ENCODE measurements around the gene SLX4.

GRCh38 chr16:2981284-2981911 is 1.2 kb upstream of the PKMYT1 start:
- PRO-cap = no peak
- RAMPAGE, long total RNA, 3 experiments = no peak in any of the 3 experiments

DNA sequence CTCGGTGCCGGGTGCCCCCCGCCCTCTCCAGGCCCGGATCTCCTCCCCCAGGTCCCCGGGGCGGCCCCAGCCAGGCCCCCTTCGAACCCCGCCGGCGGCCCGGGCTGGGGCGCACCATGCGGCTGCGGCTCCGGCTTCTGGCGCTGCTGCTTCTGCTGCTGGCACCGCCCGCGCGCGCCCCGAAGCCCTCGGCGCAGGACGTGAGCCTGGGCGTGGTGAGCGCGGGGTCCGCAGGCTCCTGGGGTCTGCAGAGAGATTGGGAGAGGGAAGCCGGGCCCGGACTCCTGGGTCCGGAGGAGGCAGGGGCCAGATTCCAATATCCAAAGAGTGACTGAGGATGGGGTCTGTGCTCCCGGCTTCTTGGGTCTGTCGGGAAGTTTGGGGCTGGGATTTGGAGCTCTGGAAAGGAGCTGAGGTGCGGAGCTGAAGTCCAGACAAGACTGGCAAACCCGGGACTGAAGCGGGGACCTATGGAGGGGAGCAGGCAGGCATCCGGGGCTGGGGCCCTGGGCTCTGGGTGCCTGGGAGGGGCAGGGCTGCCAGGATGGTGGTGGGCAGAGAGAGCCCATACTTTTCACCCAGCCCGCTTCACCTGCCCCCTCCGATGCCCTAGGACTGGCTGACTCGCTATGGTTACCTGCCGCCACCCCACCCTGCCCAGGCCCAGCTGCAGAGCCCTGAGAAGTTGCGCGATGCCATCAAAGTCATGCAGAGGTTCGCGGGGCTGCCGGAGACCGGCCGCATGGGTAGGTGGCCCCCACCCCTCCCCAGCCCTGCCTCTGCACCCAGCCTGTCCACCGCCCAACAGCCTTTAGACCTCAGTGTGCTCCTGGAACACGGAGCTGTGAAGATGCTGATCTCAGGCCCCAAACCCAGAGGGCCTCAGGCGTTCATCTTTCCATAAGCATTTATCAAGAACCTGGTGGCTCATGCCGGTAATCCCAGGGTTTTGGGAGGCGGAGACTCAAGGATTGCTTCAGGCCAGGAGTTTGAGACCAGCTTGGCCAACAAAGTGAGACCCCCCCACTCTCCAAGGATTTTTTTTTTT is 765 bp downstream of the MMP25 start:
- PRO-cap = no peak
- RAMPAGE, long total RNA, 3 experiments = no peak in any of the 3 experiments

DNA sequence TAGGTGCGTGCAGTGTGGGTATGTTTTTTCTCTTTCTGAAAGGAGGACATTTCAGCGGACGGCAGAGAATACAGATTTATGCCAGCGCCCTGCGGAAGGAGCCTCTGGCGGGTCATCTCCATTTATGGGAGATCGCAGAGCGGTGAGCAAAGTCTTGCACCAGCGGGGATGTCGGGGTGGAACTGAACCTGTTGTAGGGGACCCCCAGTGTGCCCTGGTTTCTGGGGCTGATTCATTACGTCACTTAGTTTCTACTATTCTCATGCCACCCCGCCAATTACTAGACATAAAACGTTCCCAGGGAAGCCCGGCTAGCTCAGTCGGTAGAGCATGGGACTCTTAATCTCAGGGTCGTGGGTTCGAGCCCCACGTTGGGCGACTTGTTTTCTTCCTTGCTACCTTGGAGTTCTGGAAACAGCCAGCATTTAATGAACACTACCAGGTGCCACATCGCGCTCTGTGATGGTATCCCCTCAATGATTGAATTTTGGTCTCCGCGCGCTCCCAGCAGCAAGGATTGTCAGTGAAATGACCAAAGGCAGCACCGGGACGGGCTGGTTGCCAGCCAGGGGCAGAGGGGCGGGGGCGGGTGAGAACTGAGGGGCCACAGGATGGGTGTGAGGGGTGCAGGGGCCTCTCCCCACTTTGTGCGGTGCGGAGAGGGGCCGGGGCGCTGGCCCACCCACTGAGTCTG is 43.6 kb downstream of the ZNF200 start:
- PRO-cap = no peak
- RAMPAGE, long total RNA, 3 experiments = no peak in any of the 3 experiments

DNA sequence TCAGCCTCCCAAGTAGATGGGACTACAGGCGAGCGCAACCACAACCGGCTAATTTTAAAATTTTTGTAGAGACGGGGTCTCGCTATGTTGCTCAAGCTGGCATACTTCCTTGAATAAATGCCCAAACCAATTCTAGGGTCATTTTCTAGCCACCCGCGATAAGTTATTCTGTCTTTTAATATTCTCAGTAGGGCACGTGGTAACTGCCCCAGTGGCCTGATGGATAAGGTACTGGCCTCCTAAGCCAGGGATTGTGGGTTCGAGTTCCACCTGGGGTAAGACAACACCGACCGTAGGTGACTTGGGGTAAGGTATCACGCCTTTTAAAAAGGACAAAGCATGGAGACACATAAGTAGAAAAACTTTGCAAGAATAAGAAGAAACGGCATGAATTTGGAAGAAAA is 41.2 kb downstream of the ZNF200 start:
- PRO-cap = no peak
- RAMPAGE, long total RNA, 3 experiments = no peak in any of the 3 experiments

- PRO-cap = no peak
- RAMPAGE, long total RNA, 3 experiments = no peak in any of the 3 experiments
These were observed 406 bp downstream of the ZNF200 start for GRCh38 chr16:3234585-3234919.

- PRO-cap = bidirectional peak, plus-strand start at chr16:3264562, minus-strand start at chr16:3264488
- RAMPAGE, long total RNA, 3 experiments = no peak in any of the 3 experiments
These were observed 8.0 kb upstream of the MEFV start for GRCh38 chr16:3264376-3264827.

- PRO-cap = no peak
- RAMPAGE, long total RNA, 3 experiments = no peak in any of the 3 experiments
These were observed 9.7 kb downstream of the OR2C1 start for GRCh38 chr16:3365390-3365846.

DNA sequence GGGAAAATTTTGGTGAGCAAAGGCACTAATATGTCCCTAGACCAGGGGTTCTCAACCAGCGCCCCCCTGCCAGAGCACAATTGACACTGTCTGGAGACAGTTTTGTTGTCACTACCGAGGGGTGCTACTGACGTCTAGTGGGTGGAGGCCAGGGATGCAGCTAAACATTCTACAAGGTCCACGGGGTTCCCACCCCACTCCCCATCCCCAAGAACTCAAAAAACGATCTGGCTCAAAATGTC is 10.1 kb downstream of the OR2C1 start:
- PRO-cap = no peak
- RAMPAGE, long total RNA, 3 experiments = no peak in any of the 3 experiments

DNA sequence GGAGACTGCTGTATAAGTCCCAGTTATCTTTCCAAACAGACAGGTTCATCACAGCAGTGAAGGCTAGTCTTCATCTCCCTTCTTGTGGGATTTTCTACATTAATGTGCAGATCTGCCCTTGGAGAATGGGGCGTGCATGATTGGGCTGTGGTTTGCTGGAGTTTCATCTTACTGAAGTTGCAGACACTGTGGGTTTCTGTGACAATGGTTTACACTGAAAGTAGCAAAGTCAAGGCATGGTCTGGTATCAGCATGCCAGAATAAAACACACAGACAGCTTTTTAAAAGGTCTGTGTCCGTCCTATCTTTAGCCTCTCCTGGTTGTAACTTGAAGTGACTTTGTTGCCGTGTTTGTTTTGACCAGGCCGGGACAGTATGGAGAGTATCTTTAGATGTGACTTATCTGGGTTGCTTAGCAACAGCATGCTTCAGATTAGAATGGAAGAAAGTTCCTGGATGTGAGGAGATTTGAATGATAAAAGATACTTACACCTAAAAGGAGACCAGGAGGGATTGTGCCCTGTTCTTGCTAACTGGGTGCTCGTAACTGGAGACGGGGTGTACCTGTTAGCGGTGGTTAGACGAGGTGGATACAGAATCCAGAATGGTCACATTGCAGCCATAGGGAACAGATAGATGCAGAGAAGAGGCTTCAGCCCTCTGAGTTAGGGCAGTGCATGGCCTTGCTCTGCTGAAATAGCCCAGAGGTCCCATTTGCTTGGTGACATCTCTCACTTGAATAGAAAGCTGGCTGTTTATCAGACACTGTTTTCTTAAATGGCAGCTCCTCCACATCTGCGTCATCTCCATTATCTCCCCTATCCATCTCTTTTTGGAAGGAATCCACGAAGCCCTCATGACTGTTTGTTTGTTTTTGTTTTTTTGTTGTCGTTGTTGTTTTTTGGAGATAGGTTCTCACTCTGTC is 16.3 kb downstream of the NAA60 start:
- PRO-cap = no peak
- RAMPAGE, long total RNA, 3 experiments = no peak in any of the 3 experiments

DNA sequence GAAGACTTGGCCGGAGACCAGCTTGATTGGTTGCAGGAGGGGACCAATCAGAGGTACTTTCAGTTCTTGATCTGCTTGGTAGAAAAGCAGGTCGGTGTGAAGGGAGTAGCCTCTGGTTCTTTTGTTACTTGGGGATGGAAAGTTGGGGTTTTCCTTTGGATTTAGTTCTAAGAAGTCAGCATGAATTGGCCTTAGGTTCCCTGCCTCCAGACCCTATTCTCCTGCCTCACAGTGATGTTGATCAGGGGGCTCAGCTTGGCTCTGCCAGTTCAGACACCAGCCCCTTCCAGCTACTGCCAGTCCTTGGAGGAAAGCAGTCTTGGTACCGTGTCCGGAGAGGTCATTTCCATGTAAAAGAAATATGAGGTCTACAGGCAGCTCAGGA is 24.7 kb downstream of the NAA60 start:
- PRO-cap = no peak
- RAMPAGE, long total RNA, 3 experiments = no peak in any of the 3 experiments

DNA sequence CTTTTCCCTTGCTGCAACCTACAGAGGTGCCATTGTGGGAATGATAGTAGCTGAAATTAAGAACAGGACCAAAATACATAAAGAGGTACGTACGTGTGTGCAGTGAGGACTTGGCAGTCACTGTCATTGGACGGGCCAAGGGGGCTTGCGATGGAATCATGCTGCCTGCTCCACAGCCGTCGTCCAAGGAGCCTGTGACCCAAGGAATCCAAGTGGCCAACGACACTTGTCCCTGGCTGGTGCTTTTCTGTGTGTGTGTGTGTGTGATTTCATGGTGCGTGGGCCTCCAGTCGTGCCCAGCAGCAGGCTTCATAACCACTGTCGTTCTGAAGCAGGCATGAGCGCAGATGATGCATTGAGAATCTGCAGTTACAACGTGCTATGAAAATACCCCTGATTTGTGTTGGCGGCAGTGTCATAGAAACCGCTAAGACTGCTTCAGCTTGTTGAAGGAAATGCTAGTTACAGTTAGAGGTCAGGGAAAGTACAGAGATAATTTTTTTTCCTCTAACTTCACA is 15.7 kb downstream of the C16orf90 start:
- PRO-cap = no peak
- RAMPAGE, long total RNA, 3 experiments = no peak in any of the 3 experiments

- PRO-cap = no peak
- RAMPAGE, long total RNA, 3 experiments = no peak in any of the 3 experiments
These were observed 9.0 kb downstream of the C16orf90 start for GRCh38 chr16:3486191-3486700.

DNA sequence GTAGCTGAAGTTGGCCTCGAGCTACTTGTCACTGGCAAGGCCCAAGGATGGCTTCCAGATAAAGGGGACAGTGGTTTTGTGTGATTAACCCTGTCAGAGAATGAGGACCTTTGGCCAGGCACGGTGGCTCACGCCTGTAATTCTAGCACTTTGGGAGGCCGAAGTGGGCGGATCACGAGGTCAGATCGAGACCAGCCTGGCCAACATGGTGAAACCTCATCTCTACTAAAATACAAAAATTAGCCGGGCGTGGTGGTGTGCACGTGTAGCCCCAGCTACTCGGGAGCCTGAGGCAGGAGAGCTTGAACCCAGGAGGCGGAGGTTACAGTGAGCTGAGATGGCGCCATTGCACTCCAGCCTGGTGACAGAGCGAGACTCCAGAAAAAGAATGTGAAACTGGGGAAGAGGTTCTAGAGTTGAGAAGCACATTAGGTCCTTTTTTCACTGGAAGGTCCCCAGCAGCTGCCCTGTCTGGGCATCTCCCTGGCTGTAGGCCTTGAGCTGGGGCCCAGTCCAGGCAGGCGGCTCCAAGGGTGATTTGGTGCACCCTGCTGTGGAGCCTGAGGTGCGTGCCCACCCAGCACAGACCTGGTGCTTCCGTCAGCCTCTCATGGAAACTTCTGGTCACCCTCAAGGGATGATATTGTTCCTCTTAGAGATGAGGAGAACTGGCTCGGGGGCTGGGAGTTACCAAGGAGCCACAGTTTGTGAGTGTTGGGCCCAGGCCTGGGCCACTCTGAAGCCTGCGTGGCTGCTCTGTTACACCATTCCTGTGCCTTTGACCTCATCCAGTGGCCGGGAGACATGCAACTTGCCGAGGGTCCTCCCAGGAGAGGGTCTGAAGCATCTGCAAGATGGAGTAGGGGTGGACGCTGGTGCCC is 8.0 kb downstream of the C16orf90 start:
- PRO-cap = no peak
- RAMPAGE, long total RNA, 3 experiments = no peak in any of the 3 experiments

DNA sequence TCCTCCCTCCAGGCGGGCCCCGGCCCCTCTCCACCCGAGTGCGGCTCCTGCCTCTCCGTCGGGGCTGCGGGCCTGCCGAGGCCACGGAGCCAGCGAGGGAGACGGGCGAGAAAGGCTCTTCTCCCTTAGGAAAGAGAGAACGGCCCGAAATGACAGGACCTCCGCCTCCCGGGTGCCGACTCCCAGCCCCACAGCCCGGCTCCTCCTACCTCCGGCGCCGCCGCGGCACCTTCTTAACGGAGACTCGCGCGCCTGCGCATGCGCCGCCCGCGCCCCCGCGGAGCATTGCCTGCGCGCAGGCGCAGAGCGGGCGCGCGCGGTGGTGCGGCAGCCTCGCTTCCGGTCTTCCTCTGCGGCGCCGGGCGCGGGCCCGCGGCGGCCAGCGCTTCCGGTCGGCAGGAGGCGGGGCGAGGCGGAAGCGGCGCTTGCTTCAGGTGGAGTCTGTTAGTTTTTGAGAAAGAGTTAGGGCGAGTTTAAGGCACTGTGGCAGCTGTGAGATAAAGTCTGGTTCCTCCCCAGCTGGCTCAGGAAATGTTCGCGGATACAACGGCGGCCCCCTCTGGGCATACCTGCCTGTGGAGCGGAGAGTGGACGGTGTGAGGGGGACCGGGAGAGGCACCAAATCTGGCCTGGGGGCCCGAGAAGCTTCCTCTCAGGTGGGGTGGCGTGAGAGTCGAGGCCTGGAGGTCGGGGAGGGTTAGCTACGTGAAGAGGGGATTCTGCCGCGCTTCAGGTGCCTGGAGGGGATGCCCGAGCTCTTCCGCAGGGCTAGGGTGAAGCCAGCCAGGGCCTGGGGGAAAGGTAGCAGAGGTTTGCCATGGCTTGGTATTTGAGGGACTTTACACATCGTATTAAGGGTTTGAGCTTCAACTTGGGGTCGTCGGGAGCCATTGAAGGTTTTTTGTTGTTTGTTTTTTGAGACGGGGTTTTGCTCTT is at the start of gene SLX4:
SLX4 (minus strand) TSS at position 256 of the 936 bp plus-strand sequence.
- PRO-cap = bidirectional peak, plus-strand start at position 398 of the sequence, minus-strand start at position 235 of the sequence
- RAMPAGE, long total RNA, 3 experiments = start-site peak on the plus strand in 2 of 3 experiments, centred at positions 415 to 422 of the sequence, 28 to 35 reads per replicate; start-site peak on the minus strand in 2 of 3 experiments, centred at positions 236 to 240 of the sequence, 7 to 10 reads per replicate

DNA sequence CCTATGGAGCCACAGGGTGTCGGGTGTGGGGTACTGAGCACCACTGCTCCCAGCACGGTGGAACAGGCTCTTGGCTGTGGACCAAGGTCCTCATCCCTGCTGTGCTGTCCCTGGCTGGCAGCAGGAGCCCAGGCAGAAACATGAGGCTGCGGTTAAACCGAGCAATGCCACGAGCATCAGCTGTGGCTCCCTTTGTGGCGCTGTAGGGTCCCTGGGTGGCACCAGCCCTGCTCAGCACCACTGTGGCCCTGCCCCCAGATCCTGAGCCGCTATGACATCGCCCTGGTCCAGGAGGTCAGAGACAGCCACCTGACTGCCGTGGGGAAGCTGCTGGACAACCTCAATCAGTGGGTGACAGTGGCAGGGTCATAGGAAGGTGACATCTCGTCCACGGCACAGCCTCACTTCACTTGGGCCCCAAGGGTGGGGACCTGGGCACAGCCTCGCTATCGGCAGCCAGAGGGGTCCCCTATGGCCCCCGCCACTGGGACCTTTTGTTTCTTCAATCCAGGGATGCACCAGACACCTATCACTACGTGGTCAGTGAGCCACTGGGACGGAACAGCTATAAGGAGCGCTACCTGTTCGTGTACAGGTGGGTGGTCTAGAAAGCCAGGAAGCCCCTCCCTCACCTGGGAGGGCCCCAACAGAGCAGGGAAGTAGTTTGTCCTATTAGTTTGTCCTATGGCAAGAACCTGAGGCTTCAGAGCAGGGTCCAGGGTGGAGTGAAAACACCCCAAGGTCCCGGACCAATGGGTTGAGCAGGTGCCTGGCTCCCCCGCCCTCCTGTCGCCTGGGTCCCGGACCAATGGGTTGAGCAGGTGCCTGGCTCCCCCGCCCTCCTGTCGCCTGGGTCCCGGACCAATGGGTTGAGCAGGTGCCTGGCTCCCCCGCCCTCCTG is 1.4 kb downstream of the DNASE1 start:
- PRO-cap = no peak
- RAMPAGE, long total RNA, 3 experiments = no peak in any of the 3 experiments

- PRO-cap = no peak
- RAMPAGE, long total RNA, 3 experiments = start-site peak on the plus strand in 1 of 3 experiments, at chr16:3659693-3659992 at its widest, 7 reads per replicate
These were observed 5.1 kb downstream of the DNASE1 start for GRCh38 chr16:3659489-3660168.

- PRO-cap = no peak
- RAMPAGE, long total RNA, 3 experiments = no peak in any of the 3 experiments
These were observed 21.1 kb downstream of the DNASE1 start for GRCh38 chr16:3675539-3676038.

GRCh38 chr16:3891347-3891600 is 10.8 kb upstream of the CREBBP start:
- PRO-cap = no peak
- RAMPAGE, long total RNA, 3 experiments = no peak in any of the 3 experiments

DNA sequence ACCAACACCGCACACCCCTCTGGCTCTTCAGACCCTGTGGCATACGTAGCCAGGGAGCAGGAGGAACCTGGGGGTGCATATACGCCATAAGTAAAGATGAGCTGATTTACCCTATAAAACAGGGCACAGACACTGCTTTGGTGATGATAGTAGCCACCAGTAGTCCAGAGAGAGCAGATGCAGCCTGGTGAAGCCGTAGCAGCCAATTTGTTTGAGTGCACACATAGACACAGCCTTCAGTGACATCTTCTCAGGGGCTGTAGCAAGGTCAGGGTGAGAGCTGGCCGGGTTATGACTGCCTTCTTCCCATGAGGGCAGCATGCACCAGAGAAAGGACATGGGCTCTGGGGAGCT is 35.6 kb upstream of the CREBBP start:
- PRO-cap = no peak
- RAMPAGE, long total RNA, 3 experiments = no peak in any of the 3 experiments

DNA sequence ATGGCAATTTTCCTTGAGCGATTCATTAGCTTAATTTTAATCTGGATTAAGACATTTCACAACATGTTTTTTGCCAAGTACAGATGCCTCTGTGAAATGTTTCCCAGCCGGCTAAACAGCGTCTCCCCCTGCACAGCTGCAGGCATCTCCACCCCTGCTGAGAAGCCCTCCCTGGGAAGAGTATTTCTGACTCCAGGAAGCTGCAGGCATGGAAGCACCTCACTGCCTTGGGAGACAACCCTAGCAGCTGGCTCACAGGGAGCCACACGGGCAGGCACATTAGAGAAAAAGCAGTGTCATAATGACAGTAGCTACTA is 117.3 kb downstream of the ADCY9 start:
- PRO-cap = no peak
- RAMPAGE, long total RNA, 3 experiments = no peak in any of the 3 experiments

Data from tibial nerve (tissue), 3 donors.